Measurements from ENCODE around the genes CRHR1, STH, KANSL1 and TBX21.

- PRO-cap, result no peak
Measured at GRCh38 chr17:45445696-45446612, 13.3 kb upstream of the ARHGAP27 start.

GRCh38 chr17:45783242-45784475 lies at the start of gene CRHR1:
CRHR1 (plus strand) TSS chr17:45784320.
- PRO-cap, result no peak

GRCh38 chr17:45999239-45999595 lies at the start of gene STH:
STH (plus strand) TSS chr17:45999250.
- PRO-cap, result no peak

DNA sequence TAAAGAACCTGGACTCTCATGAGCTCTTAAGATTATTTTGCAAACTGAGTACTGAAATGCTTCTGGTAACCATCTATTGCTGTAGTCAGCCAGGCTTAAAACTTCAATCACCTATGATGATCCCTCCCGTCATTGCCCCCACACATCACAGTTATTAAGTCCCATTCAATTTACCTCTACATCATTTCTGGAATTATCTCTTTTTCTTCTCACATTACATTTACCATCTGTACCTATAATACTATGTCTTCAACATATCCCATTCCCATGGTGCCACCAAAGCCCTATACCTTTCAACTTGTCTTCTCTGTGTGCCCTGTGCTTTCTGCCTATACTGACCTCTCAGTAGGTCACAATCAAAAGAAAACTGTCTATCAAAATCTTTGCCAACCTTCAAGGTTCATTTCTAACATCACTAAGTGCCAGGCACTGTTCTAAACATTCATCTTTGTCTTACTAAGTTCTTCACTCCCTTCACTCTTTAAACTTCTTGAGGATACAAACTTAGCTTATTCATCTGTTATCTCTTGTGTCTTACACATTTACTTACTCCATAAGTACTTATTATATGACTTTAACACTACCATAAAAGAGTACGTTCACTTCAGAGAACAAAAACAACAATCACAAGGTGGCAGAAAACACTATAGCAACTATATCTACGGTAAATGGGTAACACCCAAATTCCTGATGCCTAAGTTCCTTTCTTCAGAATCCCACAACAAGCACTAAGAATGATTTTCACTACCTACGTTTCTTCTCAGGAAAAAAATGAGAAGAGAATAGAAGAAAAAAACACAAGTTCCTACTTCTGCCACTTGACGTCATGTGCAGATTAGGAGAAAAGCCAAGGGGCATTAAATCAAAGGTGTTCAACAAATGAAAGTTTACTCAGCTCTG lies 29.4 kb downstream of the KANSL1 start:
- PRO-cap, result no peak

- PRO-cap, result bidirectional peak, plus-strand start at chr17:46193576, minus-strand start at chr17:46193408; bidirectional peak, plus-strand start at chr17:46194235, minus-strand start at chr17:46194044
Measured at GRCh38 chr17:46193286-46194368, at the start of gene KANSL1. KANSL1 (minus strand) TSS chr17:46193429.

GRCh38 chr17:46227745-46228080 lies 34.5 kb upstream of the KANSL1 start:
- PRO-cap, result no peak

DNA sequence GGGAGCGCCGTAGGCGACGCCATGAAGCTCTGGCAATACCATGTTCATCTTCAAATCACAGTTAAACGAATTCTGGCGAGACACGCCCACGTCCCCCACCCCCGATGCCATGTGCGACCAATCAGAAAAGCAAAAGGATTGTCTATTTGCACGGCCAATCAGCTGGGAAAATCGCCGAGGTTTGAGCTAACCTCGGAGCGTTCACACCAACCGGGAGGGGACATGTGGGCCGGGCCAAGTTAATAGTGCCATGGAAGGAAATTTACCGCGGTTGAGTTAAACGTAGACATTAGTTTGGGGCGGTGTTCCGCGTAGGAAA lies 285 bp upstream of the ARL17A start:
- PRO-cap, result no peak

- PRO-cap, result no peak
Measured at GRCh38 chr17:46943201-46943404, 20.1 kb downstream of the GOSR2 start.

GRCh38 chr17:47068419-47069241 lies 89.6 kb upstream of the RPRML start:
- PRO-cap, result no peak

DNA sequence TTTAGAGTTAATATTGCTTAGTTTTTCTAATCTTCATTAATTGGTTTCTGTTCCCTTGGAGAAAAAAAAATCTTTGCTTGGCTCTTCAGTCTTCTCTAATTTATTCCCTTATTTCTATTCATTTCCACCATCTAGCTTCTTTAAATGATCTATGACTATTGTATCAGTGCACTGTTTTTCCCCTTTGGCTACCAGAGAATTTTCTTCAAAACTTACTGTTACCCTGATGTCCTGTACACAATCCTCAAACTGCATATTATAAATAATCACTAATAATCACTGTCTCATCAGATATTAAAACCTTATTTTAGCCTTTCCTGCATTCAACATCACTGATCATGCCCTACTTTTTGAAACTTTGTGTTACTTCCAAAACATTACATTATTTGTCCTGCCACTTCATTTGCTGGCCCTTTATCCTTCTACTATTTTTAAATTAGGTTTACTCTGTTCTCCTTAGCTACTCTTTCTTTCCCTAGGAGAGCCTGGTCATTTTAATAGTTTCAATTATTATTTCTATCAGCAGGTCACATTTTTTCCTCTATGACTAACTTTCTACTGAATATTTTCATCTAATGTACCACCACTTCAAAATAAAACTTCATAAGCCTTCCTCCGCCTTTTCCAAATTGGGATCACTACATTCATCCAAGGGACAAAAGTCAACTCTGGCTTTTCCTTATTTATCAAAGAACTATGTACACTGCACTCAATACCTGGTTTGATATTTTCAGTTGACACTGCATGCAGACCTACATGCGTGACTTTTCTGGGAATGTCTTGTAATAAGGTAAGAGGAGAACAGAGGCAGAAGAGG lies 36.4 kb downstream of the CDC27 start:
- PRO-cap, result no peak

DNA sequence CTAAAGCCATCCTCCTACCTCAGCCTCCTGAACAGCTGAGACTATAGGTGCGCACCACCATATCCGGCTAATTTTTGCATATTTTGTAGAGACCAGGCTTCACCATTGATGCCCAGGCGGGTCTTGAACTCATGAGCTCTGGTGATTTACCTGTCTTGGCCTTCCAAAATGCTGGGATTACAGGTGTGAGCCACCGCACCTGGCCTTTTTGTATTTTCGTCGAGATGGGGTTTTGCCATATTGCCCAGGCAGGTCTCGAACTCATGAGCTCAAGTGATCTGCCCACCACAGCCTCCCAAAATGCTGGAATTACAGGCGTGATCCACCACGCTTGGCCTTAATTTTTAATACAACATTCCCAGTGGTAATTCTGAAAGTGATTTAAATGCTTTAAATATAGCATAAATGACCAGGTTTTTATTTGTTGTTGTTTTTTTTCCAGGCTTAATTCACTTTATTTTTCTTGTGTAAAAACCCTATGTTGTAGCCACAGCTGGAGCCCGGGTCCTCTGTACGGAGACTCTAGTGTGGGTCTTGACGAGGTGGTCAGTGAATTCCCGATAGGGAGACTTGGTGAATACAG lies 30.3 kb downstream of the CDC27 start:
- PRO-cap, result no peak

GRCh38 chr17:47204670-47206066 lies 4.0 kb upstream of the MYL4 start:
- PRO-cap, result bidirectional peak, plus-strand start at chr17:47205188, minus-strand start at chr17:47205039; bidirectional peak, plus-strand start at chr17:47205740, minus-strand start at chr17:47205588

- PRO-cap, result no peak
Measured at GRCh38 chr17:47288414-47288960, 34.9 kb downstream of the ITGB3 start.

GRCh38 chr17:47431265-47431906 lies 99.5 kb upstream of the NPEPPS start:
- PRO-cap, result no peak

DNA sequence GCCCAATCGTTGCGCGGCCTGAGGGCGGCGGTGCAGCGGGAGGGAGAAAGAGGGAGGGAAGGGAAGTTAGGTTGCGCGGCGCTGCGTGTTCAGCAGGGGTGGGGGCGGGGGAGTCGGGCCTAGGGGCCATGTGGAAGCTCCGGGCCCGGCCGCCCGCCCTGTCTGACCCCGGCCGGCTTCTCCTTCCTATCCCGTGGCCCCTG lies 864 bp downstream of the KPNB1 start:
- PRO-cap, result bidirectional peak, plus-strand start at position 95 of the sequence, minus-strand start outside the sequence

DNA sequence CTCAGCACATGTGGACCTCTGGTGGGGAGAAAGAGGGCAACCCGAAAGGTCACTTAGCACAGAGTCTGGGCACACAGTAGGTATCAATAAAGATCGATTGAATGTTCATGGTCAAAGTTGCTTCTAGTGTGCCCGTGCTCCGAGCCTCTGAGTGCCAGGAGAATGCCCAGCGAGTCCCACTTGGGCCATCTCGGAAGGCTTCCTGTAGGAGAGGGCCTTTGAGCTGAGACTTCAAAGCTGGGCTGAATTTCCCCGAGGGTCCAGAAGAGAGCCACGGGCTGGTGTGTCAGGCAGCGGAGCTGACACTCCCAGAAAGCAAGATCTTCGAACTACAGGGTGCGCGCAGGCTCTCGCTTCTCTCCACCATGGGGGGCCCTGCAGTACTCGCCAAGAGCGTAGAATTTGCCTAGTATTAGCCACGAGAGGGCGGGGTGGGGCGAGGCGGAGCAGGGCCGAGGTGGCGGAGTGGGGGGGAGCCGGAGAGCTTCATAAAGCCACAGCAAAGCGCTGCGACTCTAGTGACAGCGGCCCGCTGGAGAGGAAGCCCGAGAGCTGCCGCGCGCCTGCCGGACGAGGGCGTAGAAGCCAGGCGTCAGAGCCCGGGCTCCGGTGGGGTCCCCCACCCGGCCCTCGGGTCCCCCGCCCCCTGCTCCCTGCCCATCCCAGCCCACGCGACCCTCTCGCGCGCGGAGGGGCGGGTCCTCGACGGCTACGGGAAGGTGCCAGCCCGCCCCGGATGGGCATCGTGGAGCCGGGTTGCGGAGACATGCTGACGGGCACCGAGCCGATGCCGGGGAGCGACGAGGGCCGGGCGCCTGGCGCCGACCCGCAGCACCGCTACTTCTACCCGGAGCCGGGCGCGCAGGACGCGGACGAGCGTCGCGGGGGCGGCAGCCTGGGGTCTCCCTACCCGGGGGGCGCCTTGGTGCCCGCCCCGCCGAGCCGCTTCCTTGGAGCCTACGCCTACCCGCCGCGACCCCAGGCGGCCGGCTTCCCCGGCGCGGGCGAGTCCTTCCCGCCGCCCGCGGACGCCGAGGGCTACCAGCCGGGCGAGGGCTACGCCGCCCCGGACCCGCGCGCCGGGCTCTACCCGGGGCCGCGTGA lies at the start of gene TBX21:
TBX21 (plus strand) TSS at position 518 of the 1,104 bp plus-strand sequence.
- PRO-cap, result bidirectional peak, plus-strand start at position 518 of the sequence, minus-strand start at position 386 of the sequence

DNA sequence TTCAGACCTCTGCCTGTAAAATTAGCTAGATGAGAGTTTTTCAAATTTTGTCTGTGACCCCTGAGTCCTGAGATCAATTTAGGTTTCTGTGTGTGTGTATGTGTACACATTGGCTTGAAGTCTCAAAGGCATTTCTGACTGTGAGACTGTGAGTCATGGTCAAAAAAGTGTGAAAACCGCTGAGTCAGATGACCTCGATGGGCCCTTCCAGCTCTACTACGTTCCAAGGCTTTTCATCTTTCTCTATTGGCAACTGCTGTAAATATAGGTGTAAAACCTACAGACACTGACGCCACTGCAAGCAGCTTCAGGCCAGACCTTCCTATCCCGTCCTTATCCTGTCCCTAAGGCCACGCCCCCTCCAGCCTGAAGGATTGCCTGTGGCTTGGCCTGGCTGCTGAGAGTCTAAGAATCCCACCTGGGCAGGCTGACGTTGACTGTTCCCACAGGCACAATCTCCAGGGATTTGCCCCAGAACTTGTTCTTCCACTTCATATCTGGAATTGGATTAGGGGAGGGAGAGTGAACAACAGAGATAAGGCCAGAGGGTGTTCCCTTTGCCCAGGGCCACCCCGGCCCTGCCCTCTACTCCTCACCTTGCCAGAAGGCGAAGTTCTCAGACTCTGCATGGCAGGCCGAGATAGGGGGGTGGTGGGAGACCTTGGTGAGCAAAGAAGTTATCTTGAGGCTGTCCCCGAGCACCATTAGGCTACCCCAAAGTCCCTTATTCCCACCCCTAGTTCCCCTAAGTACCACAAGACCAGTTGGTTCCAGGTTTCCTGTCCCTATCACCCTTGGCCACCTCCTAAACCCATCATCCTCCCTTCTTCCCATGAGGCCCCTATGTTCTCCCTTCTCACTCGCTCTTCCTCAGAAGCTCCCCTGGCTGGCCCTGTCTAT lies 11.2 kb downstream of the OSBPL7 start:
- PRO-cap, result no peak

GRCh38 chr17:47864716-47865507 lies 13.9 kb upstream of the SP6 start:
- PRO-cap, result no peak

DNA sequence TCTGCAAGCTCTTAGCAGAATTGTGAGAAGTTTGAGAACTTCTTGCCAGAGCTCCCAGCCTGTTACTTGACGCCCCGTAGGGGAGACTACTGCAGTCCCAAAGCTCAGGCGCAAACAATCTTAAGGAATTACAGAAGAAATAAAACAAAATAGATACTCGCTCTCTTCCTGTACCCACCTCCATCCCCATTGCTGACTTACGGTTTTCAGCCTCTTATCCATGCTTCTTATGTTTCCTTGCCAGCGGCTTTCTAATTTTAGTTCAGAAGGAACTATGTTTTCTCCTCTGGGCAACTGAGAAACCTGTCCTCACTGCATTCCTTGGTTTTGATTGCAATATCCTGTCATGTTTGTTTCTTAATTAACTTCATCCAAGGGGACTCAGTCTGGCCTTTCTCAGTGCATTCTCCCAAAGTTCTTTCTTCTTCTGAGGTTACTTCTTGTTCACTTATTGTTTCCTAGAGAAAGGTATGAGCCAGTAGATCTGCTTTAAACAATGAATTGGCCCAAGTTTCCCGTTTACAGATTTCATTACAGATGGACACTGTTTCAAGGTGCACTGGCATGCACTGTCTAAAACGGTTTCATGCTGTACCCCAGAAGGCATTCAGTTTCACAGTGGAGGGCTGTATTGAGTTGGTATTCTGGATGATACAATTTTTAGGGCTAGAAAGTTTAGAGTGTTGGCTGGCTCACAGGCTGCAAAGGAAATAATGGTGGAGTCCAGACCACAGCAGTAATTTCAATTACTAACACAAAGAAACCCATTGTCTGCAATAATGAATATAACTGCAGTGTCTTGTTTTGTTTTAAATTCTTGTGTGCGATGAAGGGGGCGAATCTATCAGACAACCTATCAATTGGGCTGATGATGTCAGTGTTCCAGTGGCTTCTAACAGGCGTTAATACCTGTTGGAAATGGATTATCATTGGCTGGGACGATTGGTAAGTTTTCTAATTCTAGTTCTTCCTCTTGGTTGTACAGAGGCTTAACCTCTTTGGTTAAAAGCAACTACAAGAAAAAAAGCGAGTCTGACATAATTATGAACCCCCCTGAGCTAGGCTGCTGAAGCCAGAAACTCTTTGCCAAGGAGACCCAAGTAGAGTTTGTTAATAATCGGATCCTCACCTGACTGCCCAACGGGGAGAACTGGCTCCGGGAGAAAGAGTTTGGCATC lies 1.3 kb downstream of the SP2 start:
- PRO-cap, result no peak

DNA sequence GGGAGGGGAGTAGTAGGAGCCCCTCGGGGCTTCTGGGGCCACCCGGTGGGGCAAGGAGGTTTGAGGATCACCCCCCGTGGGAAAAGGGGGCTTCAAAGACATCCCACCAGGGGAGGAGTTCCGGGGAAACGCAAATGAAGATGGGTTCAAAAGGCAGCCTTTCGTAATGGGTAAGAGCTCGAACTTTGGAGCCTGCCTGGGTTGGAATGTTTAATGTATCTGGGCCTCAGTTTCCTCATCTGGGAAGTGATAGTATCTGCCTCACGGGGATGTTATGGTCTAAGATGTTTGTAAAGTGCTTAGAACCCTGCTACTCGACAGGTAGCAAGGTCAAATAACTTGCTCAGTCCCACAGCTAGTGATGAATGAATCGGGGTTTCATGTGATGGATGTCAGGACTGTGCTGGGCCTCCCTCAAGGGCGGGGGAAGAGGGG lies 528 bp downstream of the PNPO start:
- PRO-cap, result no peak

All from bronchus (tissue), 1 donor.